ENCODE results near the genes MYL12B, ZBTB14 and EPB41L3.

DNA sequence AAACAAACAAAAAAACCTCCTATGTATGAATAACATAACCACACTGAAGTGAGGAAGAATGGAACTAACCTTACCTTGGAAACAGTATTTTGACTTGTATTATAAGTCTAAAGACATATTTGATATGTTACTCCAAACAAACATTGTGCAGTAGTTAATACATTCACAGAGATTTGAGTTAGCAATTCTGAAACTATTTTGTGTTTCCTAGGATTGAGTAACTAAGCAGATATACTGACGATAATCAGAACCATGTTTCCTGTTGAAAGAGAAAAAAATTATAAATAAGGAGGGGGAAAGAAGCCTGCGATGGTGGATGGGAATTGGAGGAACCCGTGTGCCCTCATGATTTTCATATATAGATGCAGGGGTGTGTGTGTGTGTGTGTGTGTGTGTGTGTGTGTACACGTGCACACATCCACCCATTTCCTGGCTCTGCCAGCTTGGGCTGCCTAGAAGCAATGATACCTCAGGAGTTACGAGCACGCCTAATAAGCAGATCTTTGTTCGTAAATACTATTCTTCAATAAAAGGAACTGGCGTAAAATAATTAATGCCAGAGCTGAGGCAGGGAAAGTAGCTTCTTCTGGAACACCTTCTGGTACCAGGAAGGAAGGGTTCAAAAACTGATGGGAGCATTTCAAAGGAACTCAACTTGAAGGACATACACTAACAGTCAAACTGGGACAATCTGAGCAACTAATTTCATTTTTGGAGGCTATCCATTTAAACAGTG is 56.8 kb downstream of the LPIN2 start:
- RRBS, 2 experiments = no CpG with 5 or more reads among the region's 8 CpGs

GRCh38 chr18:3062917-3063233 is 49.9 kb upstream of the LPIN2 start:
- RRBS, 2 experiments = no CpG with 5 or more reads among the region's 7 CpGs

GRCh38 chr18:3117476-3118091 is 102.2 kb downstream of the MYOM1 start:
- RRBS, 2 experiments = no CpG with 5 or more reads among the region's 4 CpGs

GRCh38 chr18:3216732-3217506 is 2.8 kb downstream of the MYOM1 start:
- RRBS, 2 experiments = no CpG with 5 or more reads among the region's 8 CpGs

GRCh38 chr18:3251752-3252793 is 4.5 kb downstream of the MYL12A start:
- RRBS, 2 experiments = no CpG with 5 or more reads among the region's 7 CpGs

GRCh38 chr18:3261988-3262900 is at the start of gene MYL12B:
TSS of gene MYL12B (plus strand) at chr18:3262133.
- RRBS, 2 experiments = 1% methylated on average over 51 to 53 of the region's 96 CpGs

DNA sequence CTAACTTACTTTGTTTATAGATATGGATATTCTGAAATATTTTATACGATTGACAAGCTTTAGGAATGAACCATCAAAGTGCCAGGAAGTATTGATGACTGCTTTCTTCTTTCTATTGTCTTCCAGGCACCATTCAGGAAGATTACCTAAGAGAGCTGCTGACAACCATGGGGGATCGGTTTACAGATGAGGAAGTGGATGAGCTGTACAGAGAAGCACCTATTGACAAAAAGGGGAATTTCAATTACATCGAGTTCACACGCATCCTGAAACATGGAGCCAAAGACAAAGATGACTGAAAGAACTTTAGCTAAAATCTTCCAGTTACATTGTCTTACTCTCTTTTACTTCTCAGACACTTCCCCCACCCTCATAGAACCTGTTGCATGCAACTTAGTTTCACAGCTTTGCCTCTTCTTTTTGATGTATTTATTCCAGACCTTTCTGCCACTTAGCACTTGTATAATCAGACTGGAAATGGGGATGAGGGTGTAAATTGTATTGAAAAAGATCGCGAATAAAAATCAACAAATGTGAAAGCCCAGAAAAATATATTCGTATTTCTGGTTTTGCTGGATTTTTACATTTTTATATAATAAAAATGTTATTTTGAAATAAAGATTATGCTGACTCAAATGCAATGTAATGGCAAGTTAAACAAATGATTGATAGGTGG is 15.8 kb downstream of the MYL12B start:
- RRBS, 2 experiments = no CpG with 5 or more reads among the region's 7 CpGs

DNA sequence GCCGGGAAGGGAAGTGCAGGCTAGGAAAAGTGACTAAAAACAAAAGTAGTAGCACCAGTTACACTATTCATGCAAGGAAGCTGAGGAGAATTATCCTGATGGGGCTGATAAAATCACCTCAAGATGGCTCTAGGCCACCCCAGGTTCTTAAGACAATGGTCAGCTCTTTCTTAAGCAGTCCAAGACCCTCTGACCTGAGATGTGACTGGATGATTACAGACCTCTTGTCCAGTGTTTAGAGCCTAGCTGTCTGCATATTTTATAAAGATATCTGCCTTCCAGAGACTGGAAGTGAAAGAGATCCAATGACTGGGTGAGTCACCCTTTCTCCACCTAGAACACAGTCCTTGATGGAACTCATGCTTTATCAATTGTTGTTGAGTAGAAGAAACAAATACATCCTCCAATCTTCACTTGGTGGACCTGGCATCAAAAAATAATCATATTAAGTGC is 3.4 kb upstream of the TGIF1 start:
- RRBS, 2 experiments = no CpG with 5 or more reads among the region's 1 CpG

DNA sequence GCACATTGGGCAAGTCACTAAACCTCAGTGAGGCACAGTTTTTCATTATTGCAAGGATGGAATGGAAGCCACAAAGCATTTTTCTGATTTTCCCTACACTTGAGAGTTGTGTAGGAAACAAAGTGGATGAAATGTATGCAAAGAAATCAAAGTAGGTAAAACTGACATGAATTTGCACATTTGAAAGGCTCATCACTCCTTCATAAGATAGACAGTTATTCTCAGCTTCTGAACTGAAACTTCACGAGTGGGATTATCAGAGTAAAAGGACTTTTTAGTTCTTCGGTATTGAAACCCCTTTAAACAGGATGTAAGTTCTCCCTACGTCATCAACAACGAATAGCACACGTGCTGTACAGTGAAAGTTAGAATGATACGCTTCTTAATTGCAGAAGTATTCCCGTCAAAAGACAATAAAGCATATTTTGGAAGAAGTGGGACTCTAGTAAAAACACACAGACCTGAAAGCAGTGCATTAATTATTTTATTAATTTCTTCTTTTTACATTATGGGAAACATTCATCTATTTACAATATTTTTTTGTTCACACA is 45.7 kb downstream of the TGIF1 start:
- RRBS, 2 experiments = no CpG with 5 or more reads among the region's 7 CpGs

GRCh38 chr18:3624789-3625758 is 175.1 kb downstream of the TGIF1 start:
- RRBS, 2 experiments = no CpG with 5 or more reads among the region's 11 CpGs

DNA sequence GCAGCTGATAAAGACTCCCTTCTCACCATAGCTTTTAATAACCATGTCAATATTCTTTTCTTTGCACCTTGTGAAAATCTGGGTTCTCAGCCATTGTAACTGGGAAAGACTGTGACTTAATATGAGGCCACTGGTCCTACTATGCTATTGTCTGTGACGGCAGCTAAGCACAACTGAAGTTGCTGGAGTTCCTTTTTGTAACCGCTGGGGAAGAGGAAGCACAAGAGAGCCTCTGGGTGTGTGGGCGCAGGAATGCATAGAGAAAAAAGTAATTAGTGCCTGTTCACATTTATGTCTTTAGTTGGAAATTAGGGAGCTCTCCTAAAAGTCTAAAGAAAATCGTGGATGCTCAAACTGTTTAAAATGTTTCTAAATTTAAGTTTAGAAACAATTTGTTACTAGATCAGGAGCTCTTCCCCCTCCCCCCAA is 214.9 kb downstream of the TGIF1 start:
- RRBS, 2 experiments = no CpG with 5 or more reads among the region's 4 CpGs

- RRBS, 2 experiments = no CpG with 5 or more reads among the region's 2 CpGs
These were observed 422.9 kb downstream of the TGIF1 start for GRCh38 chr18:3872441-3873729.

DNA sequence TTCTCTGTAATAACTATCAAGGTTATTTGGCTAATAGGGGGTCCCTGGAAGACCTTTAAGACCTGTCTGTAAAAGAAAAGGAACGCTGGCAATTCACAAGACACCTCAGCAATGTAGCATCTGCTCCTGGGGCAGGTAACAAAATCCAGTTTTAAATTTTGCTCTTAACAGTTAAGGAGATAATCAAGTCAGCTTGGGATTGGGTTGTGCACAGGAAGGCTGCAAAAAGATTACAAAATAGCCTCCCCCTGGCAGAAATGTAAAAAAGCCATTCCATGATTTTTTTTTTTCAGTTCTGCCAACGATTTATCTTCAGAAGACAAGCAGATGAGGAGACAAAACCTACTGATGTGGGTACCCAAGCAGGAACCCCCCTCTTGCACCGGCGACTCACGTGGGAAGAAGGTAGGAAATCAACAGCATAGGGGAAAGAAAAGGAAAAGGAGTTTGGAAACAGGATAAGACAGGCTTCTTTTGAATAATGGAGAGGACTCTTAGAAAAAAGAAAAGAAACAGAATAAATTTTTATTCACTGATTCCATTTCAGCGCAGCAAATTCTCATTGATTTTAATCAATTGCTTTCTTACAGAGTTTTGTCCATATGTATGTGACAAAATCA is 462.2 kb downstream of the DLGAP1 start:
- RRBS, 2 experiments = no CpG with 5 or more reads among the region's 6 CpGs

- RRBS, 2 experiments = under 1 to 1% methylated on average over 35 of the region's 135 CpGs
These were observed at the start of gene ZBTB14 for GRCh38 chr18:5295588-5296574. TSS of gene ZBTB14 (minus strand) at chr18:5295726.

DNA sequence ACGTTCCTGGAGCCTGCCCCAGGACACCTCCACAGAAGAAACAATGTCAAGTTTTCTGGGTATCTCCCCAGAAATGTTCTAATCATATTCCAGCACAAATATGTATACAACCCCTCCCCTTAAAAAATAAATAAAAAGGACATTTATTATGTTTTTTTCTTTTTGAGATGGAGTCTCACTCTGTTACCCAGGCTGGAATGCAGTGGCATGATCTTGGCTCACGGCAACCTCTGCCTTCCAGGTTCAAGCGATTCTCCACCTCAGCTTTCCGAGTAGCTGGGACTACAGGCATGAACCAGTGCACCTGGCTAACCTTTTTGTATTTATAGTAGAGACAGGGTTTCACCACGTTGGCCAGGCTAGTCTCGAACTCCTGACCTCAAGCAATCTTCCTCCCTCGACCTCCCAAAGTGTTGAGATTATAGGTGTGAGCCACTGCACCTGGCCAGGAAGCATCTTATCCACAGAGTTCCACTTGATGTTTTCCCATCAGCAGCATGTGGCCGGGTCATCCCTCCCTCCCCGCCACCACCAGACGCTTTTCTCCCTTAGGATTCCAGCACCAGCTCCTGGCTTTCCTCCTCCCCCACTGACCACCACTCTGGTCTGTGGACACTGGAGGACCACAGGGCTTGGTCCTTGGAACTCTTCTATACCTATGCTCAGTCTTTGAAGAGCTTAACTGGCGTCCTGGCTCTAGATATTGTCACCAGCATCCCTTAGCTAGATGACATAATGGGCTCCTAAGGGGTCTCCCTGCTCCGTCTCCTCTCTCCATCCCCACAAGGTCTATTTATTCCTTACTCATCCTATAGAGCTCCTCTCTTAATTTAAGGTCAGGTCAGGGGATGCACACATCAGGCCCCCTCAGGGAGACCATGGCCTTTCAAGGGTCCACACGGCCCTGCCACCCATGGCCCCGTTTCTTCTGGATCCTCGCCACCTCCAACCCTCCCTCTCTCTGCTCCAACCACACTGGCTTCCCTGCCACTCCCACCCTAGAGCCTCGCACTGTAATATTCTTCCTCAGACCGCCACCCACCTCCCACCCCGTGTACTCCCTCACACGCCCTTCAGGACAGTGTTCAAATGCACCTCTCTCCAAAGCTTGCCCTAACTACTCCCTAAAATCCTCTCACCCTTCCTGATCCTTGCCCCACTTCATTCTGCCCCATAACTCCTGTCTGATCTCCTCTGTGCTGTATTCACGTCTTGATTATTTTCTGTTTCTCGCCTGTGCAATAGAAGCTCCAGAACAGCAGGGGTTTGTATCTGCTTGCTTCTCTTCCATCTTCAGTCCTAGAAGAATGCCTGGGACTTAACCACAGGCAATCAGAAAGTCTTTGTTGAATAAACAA is 26.0 kb downstream of the EPB41L3 start:
- RRBS, 2 experiments = no CpG with 5 or more reads among the region's 21 CpGs

GRCh38 chr18:5543821-5544575 is at the start of gene EPB41L3:
TSS of gene EPB41L3 (minus strand) at chr18:5543997.
- RRBS, 2 experiments = no CpG with 5 or more reads among the region's 51 CpGs

GRCh38 chr18:5630130-5630922 is 86.5 kb upstream of the EPB41L3 start:
- RRBS, 2 experiments = 1 to 3% methylated on average over 23 to 30 of the region's 67 CpGs

- RRBS, 2 experiments = no CpG with 5 or more reads among the region's 7 CpGs
These were observed 118.3 kb upstream of the TMEM200C start for GRCh38 chr18:6013563-6013987.

GRCh38 chr18:6462880-6463121 is 48.1 kb upstream of the L3MBTL4 start:
- RRBS, 2 experiments = no CpG with 5 or more reads among the region's 1 CpG

All from bronchial epithelial cell (primary cell).